Omental fat pad (tissue), 4 donors: ENCODE measurements around a stretch of chr12.

- PRO-cap: no peak
- RAMPAGE, long total RNA, 4 experiments: no peak in any of the 4 experiments
Observed at GRCh38 chr12:164013-164675, 49.8 kb downstream of the SLC6A12 start.

- PRO-cap: no peak
- RAMPAGE, long total RNA, 4 experiments: no peak in any of the 4 experiments
Observed at GRCh38 chr12:166866-167411, 47.0 kb downstream of the SLC6A12 start.

DNA sequence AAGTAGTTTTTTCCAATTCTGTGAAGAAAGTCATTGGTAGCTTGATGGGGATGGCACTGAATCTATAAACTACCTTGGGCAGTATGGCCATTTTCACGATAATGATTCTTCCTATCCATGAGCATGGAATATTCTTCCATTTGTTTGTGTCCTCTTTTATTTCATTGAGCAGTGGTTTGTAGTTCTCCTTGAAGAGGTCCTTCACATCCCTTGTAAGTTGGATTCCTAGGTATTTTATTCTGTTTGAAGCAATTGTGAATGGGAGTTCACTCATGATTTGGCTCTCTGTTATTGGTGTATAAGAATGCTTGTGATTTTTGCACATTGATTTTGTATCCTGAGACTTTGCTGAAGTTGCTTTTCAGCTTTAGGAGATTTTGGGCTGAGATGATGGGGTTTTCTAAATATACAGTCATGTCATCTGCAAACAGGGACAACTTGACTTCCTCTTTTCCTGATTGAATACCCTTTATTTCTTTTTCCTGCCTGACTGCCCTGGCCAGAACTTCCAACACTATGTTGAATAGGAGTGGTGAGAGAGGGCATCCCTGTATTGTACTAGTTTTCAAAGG lies 16.9 kb downstream of the KDM5A start:
- PRO-cap: no peak
- RAMPAGE, long total RNA, 4 experiments: no peak in any of the 4 experiments

GRCh38 chr12:377617-378075 lies 11.5 kb downstream of the KDM5A start:
- PRO-cap: no peak
- RAMPAGE, long total RNA, 4 experiments: no peak in any of the 4 experiments

DNA sequence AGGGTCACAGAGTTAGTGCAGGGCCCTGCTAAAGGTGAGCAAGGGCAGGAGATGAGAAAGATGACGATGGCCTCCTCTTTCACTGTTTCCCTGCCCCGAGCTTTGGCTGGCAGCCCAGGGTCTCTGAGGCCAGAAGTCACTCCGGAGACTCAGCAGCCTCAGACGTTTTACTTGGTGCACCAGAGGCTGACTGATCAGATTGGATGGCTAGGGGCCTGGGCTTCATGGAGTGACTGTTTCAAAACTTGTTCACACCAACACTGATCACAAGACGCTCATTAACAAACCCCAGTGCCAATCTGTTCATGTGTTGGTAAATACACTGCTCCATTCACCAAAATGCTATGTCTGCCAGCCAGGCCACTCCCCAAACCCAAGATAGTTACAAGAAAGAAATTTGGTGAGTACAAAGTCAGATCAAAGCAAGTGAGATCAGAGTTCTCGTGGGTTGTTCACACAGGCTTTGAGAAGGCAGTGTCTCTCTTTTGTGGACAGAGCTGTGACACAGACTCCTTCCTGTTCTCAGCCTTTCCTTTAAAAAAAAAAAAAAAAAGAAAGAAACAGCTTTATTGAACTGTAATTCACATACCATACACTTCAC lies 79.4 kb downstream of the B4GALNT3 start:
- PRO-cap: no peak
- RAMPAGE, long total RNA, 4 experiments: no peak in any of the 4 experiments

- PRO-cap: no peak
- RAMPAGE, long total RNA, 4 experiments: no peak in any of the 4 experiments
Observed at GRCh38 chr12:561214-561771, 101.6 kb downstream of the B4GALNT3 start.

GRCh38 chr12:631871-632929 lies 31.0 kb downstream of the NINJ2 start:
- PRO-cap: no peak
- RAMPAGE, long total RNA, 4 experiments: no peak in any of the 4 experiments

GRCh38 chr12:749810-750475 lies 2.4 kb upstream of the WNK1 start:
- PRO-cap: no peak
- RAMPAGE, long total RNA, 4 experiments: no peak in any of the 4 experiments

GRCh38 chr12:754810-755483 lies 2.6 kb downstream of the WNK1 start:
- PRO-cap: no peak
- RAMPAGE, long total RNA, 4 experiments: no peak in any of the 4 experiments

DNA sequence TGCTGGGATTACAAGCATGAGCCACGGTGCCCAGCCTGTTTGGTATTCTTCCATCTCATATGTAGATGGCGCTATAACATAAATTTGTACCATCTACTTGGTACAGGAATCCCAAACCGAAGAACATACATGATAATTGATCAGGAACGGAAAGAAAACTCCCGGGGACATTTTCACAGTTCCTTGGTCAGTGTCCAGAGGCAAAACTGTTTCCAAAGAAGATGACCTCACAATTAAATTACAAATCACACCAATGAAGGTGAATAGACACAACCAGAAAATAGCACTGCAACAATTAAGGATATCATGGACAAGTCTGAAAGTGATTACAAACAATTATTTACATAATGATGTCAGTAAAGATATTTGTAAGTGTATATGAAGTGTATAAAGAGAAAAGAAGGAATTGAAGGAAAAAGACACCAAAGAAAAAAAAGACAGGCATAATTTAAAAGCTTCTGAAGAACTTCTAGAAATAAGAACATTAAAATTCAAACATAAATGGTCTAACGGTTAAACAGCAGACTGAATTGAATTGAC lies 64.2 kb downstream of the WNK1 start:
- PRO-cap: no peak
- RAMPAGE, long total RNA, 4 experiments: no peak in any of the 4 experiments

GRCh38 chr12:877969-878434 lies 71.5 kb downstream of the RAD52 start:
- PRO-cap: no peak
- RAMPAGE, long total RNA, 4 experiments: no peak in any of the 4 experiments

- PRO-cap: no peak
- RAMPAGE, long total RNA, 4 experiments: no peak in any of the 4 experiments
Observed at GRCh38 chr12:883247-883702, 66.2 kb downstream of the RAD52 start.

DNA sequence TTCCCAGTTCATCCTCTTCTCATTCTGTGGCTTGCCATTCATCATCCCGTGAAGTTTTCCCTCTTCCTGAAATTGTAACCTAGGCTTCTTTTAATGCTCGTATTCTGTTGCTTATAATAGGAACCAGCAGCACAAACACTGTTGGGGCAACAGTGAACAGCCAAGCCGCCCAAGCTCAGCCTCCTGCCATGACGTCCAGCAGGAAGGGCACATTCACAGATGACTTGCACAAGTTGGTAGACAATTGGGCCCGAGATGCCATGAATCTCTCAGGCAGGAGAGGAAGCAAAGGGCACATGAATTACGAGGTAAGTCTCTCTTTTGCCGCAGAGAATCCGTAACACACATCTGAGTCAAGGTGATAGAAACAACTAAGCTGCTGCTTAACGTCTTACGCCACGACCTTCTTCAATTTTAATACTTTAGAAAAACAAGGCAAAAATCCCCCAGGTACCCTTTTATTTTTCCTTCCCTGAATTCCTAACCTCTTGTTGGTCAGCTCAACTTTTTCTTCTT lies 41.7 kb downstream of the RAD52 start:
- PRO-cap: no peak
- RAMPAGE, long total RNA, 4 experiments: no peak in any of the 4 experiments

DNA sequence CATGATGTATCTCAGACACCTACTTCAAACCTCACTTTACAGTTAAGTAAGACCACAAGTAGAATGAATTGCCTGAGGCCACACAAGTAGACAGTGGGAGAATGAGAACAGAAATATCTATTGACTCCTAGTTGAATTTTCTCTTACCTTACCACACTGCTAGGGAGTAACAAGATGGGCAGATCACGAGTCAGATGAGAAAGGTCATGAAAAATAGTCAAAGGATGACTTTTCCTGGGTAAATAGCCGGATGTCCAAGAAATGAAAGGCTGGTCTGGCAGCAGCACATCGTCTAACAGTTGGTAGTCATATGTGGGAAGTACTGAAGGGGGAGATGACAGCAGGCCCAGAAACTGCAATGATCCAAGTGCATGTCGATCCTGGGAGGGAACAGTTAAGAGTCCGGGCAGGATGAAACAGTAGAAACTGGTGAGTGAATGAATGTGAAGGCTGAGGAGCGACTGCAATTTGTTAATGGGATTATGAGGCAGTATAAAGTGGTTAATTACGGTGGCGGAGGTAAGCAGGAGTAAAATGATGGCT lies 1.3 kb upstream of the ERC1 start:
- PRO-cap: no peak
- RAMPAGE, long total RNA, 4 experiments: no peak in any of the 4 experiments

- PRO-cap: no peak
- RAMPAGE, long total RNA, 4 experiments: no peak in any of the 4 experiments
Observed at GRCh38 chr12:1124716-1125251, 133.8 kb downstream of the ERC1 start.

DNA sequence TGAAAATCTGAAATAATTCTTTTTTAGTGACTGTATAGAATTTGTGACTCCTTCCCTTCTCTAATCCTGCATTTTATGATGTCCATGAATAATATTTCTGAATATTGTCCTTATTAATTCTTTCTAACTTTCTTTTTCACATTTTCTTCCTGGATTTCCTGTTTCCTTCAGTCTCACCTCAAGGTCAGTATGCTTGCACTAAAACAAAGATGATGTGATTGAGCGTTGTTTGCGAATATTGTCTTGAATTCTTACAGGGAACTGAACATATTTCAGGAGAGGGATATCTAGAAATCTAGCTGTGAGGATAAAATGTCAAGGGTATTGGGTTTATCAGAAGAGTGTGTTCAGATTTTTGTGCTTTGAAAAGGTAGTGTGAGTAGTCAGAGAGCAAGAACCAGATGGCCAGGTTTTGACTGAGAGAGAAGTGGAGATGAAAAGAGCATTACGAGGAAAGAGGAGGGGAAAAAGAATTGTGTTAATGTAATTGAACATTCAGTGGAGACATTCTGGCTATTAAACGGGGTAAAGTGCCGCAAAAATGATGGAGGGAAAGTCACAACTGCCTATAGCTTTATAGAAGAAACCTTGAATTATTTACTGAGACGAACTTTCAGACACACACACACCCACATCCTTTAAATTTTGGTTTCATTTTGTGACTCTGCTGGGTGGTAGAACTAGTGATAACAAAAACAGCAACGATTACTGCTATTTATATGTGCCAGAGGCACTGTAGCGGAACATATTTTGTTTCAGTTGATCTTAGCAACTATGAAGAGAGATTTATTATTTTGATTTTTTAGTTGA lies 213.5 kb downstream of the ERC1 start:
- PRO-cap: no peak
- RAMPAGE, long total RNA, 4 experiments: no peak in any of the 4 experiments

DNA sequence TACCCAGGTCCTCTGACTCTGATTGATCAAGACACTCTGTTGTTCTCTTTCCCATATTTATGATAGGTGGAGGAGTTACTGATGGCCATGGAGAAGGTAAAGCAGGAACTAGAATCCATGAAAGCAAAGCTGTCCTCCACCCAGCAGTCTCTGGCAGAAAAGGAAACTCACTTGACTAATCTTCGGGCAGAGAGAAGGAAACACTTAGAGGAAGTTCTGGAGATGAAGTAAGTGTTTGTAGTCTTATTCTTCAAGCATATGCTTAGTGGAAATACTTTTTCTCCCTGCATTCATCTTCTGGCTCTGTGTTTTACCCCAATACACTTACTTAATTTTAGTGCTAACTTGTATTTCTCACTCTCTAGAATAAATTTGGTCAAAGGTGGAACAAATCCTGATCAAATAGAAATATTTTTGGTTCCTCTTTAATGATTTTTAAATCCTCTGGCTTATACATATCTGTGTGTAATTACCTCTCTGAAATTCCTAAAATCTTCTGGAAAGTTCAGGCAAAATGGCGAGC lies 298.8 kb downstream of the ERC1 start:
- PRO-cap: no peak
- RAMPAGE, long total RNA, 4 experiments: no peak in any of the 4 experiments

DNA sequence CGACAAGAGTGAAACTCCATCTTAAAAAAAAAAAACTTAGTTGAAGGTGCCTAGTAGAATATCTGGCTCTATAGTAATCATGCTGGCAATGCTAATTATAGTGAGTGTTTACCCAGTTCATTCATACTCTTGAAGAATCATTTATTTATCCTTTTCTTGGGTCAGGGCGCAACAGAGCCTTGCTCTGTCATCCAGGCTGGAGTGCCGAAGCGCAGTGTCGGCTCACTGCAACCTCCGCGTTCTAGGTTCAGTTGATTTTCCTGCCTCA lies 239.9 kb downstream of the FBXL14 start:
- PRO-cap: no peak
- RAMPAGE, long total RNA, 4 experiments: no peak in any of the 4 experiments

- PRO-cap: no peak
- RAMPAGE, long total RNA, 4 experiments: no peak in any of the 4 experiments
Observed at GRCh38 chr12:1384907-1385123, 209.6 kb downstream of the FBXL14 start.

DNA sequence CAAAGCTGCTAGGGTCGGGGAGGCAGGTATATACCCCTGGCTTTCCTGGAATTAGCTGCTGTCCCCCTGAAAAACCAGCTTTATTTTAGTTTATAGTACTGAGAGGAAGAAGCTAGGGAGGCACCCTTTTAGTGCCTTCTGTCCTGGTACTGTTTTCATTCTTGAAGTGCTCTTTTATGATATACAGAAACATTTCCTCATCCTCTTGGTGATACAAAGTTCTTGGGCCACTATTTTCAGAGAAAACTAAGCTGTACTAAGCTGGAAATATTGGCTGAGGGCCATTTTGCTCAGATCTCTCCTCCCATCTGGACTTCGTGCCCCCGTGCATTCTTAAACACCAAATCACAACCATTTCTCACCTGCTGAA lies 159.0 kb downstream of the FBXL14 start:
- PRO-cap: no peak
- RAMPAGE, long total RNA, 4 experiments: no peak in any of the 4 experiments